Mammary microvascular endothelial cell (primary cell): ENCODE measurements around the genes STAC3, INHBC, GLI1, CTDSP2 and LRIG3.

- RAMPAGE, long total RNA: no peak
Measured at GRCh38 chr12:57105399-57105862, 5.7 kb downstream of the STAT6 start.

DNA sequence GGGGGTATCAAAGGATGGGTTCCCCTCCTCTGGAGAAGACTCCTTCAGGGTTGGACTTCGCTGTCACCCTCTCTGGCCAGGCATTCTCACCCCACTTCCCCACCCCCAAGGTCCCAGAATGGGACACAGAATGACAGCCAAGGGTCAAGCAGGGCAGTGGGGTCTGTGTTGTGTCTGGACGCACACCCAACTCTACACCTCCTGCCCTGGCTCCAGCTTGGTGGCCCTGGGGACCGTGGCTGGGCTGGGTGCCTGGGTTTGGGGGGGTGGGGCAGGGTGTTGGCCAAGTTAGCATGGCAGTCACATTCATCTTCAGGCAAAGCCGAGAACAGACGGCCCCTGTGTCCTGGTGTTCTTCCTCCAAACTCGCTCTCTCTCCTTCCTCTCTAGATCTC lies 5.6 kb downstream of the LRP1 start:
- RAMPAGE, long total RNA: no peak

GRCh38 chr12:57145228-57145461 lies 16.9 kb downstream of the LRP1 start:
- RAMPAGE, long total RNA: no peak

DNA sequence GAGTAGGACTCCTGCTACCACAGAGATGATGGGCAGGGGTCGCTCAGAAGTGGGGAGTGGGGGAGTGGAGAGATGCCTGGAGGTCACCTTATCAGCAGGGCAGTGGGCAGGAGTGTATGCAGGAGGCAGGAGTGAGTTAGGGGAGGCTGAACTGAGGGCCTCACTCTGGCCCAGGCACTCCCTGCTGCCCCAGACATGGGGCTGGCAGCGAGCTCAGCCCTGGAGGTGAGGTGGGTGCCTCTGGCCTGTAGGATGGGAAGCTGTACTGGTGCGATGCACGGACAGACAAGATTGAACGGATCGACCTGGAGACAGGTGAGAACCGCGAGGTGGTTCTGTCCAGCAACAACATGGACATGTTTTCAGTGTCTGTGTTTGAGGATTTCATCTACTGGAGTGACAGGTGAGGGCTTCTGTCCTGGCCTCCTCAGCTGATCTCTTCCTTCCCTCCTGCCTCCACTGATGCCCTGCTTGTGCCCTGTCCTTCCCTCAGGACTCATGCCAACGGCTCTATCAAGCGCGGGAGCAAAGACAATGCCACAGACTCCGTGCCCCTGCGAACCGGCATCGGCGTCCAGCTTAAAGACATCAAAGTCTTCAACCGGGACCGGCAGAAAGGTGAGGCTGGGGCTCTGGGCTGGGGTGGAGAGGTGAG lies 31.9 kb upstream of the NXPH4 start:
- RAMPAGE, long total RNA: no peak

GRCh38 chr12:57201378-57202115 lies 15.0 kb upstream of the NXPH4 start:
- RAMPAGE, long total RNA: no peak

- RAMPAGE, long total RNA: no peak
Measured at GRCh38 chr12:57234808-57235646, 1.9 kb downstream of the NDUFA4L2 start.

DNA sequence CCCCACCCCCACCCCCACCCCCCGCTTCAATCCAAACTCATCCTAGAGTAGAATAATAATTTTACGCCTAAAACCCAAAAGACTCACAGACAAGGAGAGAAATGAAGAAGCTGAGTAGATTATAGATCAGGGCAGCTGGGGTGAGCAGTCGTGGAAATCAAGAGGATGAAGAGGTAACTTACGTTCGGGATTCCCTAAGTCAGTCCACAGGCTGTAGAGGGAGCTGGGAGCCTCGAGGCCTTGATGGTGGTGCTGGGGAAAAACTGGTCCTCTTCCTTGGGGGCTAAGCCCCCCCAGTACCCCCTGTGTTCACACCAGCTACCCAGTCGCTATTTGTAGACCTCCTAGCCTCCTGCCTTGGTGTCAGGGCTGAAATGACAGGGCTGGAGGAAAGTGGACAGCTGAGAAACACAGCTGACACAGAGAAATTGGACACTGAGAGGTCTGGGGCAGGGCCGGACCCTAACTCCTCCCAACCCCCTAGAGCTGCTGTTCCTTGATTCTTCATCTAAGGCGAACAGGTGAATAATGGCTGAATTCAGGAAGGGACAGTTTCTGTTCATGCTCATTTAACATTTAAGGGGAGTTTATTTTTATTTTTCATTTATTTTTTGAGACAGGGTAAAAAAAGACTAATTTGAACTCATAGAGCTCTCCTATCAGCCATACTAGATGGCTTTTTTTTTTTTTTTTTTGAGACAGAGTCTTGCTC lies at the start of gene STAC3:
Gene STAC3 (minus strand): TSS at position 377 of the 712 bp plus-strand sequence.
- RAMPAGE, long total RNA: no peak

DNA sequence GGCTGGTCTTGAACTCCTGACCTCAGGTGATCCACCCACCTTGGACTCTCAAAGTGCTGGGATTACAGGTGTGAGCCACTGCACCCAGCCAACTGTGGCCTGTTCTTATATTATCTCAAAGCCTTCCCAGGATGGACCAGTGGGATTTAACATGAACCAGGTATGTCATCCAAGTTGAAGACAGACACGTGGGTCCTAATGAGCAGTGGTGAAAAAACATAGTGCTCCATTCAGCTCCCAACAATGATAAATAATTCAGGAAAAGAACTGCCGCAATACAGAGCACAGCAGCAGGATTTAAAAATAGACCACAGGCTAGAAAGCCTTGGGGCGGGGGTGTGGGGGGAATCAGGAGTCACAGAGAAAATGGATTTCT lies 58.8 kb downstream of the R3HDM2 start:
- RAMPAGE, long total RNA: no peak

DNA sequence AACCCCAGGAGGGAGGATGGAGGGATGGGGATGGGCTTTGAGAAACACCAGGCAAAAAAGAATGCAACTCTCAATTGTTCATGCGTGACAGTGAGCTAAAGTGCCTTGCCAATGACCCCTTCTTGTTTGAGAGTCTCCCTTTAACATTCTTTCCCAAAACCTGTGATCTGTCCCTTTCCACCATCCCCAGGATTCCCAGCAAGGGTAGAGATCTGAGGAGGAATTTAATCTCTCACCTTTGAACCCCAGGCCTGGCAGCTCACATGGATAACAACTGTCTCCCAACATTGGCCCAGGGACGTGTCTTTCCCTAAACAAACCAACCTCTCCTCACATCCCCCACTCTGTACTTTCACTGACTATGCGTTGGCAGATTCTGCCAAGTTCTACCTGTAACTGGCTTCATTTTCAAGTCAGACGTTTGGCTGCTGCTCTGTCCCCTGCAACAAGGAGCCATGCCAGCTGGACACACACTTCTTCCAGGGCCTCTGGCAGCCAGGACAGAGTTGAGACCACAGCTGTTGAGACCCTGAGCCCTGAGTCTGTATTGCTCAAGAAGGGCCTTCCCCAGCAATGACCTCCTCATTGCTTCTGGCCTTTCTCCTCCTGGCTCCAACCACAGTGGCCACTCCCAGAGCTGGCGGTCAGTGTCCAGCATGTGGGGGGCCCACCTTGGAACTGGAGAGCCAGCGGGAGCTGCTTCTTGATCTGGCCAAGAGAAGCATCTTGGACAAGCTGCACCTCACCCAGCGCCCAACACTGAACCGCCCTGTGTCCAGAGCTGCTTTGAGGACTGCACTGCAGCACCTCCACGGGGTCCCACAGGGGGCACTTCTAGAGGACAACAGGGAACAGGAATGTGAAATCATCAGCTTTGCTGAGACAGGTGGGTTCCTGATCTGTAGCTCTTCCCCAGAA lies at the start of gene INHBC:
Gene INHBC (plus strand): TSS at position 471 of the 918 bp plus-strand sequence.
- RAMPAGE, long total RNA: no peak

- RAMPAGE, long total RNA: no peak
Measured at GRCh38 chr12:57435232-57435656, 660 bp downstream of the INHBC start.

DNA sequence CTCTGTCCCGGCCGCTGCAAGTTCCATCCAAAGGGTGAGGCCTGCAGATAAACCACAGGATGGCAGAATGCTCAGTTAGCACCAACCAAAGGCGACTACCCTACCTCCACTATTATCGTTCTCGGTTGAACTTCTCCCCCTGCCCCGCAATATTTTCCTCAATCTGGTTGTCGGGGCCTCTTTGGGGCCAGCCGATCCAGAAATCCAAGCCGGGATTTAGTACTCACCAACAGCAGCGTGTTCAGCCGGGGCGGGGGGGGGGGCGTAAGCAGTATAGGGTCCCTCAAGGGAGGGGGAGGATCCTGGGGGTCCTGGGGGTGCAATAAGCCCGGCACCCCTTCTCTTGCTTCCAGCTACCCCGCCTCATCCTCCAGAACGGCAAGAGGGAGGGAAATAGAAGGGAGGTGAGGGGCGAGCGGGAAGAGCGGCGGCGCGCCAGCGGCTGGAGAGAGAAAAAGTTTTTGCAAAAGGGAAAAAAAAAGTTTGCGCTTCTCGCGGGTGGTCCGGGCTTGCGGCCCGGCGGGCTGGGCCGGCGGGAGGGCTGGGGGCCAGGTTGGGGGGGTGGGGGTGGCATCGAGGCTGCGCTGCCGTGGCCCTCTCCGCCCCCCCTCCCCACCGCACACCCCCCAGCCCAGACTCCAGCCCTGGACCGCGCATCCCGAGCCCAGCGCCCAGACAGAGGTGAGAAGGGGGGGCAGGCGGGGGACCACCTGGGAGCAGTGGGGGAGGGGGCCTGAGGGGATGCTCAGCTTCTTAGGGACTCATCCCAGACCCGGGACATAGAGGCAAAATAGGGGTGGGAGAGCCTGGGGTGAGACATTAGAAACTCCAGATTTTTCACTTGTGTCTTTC lies at the start of gene GLI1:
Gene GLI1 (plus strand): TSS at position 265 of the 852 bp plus-strand sequence.
- RAMPAGE, long total RNA: no peak

- RAMPAGE, long total RNA: no peak
Measured at GRCh38 chr12:57612235-57612768, 1.1 kb downstream of the ARHGEF25 start.

DNA sequence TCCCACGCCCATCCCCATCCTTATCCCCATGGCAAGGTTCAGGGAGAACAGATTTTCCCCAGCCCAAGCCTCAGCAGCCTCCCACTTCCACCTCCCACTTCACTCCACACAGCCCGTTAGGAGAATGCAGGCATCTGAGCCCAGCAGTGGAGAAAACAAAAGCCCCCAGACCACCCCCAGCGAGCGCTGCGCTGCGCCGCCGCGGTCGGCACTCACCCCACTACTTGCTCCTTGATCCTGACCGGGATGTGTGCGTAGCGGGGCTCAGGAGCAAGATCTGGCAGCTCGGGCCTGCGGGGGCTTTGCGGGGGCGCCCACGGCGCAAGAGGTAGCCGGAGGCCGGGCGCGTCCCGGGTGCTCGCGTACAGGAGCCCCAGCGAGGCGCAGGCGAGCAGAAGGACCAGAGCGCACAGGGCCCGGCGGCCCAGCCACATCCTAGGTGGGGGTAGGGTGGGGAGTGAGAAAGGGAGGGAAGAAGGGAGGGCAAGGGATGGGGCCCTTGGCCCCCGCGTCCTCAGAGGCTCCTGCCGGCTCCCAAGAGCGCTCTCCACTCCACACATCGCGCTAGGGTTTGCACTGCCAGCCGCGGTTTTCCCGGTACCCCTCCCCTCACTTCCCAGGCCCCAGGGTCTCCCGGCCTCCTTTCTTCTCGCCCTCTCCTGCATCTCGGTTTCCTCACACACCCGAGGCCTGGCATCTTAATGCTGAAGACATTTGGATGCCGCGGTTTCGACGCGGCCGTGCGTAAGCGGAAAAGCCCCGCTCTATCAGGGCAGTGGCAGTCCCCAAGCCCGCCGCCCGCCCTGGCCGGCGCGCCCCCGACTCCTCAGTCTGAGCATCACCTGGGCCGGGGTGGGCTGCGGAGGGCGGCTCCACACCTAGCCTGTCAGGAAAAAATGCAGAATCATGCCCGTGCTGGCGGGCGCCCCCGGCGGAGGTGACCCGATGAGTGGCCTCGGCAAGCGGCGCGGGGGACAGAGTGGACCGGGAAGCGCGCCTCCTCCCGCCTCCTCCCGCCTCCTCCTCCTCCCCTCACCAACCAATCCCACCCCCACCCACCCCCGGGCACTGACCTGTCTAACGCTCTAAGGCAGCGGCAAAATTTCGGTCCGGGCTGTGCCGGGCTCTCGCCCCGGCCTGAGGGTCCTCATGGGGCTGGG lies 922 bp downstream of the B4GALNT1 start:
- RAMPAGE, long total RNA: no peak

DNA sequence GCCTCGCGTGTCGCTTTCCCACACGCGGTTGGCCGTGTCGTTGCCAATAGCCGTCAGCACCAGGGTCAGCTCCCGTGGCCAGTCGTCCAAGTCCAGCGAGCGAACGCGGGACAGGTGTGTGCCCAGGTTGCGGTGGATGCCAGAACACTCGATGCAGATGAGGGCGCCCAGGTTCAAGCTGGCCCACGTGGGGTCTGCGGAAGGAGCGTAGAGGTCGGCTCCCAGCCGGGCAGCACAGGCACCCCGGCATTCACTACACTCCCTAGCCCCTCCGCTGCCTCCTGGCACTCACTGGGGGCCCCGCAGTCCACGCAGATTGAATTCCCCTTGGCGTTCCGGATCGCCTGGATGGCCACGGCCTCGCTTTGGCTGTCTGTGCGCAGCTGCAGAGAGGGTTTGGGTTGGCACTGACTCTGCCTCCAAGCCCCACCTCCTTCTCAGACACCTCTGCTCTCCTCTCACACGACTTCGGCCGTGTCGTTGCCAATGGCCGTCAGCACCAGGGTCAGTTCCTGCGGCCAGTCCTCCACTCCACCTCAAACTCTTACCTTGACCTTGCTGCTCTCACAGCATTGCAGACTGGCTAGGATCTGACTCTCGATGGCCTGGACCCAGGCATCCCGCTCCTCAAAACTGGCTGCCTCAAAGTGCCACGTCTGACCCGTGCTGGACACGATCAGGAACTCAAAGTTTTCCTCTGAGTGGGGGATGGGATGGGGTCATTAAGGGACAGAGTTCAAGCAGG lies 11.0 kb downstream of the AGAP2 start:
- RAMPAGE, long total RNA: no peak

GRCh38 chr12:57748185-57748562 lies 3.3 kb downstream of the TSPAN31 start:
- RAMPAGE, long total RNA: no peak

DNA sequence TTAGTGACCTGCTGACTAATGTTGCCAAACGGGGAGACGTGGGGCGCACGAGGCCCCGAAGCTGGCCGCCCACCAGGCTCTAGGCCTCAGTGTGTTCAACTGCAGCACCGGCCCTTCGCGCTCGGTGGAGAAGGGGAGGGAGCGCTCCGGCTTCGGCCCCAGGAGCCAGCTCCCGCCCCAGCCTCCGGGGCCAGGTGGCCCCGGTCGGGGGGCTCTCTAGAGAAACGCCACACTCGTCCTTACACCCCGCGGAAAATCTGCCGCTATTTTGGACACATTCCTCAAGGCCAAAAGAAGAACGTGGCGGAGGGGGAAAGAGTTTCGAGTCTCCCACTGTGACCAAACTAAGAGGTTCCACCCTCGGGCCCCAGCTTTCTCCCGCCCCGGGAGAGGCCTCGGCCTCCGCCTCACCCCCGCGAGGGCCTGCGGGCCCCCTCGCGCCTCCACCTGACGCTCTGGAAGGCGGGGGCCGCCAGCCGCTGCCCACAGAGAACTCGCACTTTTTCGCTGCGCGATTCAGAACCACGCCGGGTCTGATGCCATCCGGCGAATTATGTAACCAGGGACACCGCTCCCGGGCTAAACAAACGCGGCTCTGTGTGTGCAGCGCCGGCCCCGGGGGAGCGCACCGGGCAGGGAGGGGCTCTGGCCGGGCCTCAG lies 1.4 kb downstream of the CTDSP2 start:
- RAMPAGE, long total RNA: no peak

DNA sequence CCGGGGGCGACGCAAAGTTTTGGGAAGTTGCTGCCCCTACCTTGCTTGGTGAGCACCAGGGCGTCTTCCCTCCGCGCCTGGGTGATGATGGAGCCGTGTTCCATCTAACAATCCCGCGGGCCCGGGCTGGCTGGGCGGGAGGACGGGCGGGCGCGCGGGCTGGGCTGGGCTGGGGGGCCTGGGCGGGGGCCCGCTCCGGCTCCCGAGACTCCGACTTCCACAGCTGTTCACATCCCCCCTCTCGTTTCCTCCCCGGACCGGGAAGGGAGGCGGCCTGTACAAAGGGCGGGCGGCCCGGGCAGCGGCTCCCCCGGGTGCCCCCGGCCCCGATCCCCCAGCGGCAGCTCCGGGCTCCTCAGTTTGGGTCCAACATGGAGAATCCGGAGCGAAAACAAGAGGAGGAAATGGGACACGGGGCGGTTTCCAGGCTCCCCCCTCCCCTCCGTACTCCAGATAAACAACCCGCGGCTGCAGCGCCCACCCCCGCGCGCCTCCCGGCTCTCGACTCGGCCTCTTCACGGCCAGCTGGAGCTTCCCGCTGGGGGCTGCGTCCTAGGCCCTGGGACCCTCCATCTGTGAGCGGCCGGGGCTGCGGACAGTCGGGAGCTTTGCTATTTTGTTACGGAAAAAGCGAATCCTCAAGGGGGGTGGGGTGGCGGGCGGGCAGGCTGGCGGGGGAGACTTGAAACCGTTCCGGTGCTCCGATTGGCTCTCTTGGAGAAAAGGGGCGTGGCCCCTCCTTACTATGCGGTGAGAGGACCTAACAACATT lies at the start of gene CTDSP2:
Gene CTDSP2 (minus strand): TSS at position 398 of the 771 bp plus-strand sequence.
- RAMPAGE, long total RNA: no peak

GRCh38 chr12:57934248-57935327 lies 6.8 kb upstream of the ATP23 start:
- RAMPAGE, long total RNA: no peak

DNA sequence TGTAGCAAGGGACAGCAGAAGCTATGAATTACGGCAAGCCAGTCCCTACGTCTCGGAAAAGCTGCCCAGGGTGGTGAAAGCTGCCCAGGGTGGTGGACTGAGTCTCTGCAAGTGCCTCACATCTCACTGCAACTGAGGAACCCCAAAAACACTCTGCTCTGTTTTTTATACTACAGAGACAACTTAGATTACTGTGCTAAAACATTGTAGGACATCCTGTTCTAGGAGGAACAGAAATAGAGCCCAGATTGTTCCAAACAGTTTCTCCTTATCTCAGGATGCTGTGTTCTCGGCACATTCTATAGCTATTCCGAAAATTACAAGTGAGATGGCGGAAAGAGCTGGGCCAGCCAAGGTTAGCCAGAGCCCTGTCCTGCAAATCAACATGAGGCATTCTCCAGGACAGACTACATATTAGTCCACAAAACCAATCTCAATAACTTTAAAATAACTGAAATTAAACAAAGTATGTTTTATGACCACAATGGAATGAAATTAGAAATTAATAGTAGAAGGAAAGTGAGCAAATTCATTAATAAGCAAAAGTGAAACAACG lies 138.7 kb downstream of the LRIG3 start:
- RAMPAGE, long total RNA: no peak

DNA sequence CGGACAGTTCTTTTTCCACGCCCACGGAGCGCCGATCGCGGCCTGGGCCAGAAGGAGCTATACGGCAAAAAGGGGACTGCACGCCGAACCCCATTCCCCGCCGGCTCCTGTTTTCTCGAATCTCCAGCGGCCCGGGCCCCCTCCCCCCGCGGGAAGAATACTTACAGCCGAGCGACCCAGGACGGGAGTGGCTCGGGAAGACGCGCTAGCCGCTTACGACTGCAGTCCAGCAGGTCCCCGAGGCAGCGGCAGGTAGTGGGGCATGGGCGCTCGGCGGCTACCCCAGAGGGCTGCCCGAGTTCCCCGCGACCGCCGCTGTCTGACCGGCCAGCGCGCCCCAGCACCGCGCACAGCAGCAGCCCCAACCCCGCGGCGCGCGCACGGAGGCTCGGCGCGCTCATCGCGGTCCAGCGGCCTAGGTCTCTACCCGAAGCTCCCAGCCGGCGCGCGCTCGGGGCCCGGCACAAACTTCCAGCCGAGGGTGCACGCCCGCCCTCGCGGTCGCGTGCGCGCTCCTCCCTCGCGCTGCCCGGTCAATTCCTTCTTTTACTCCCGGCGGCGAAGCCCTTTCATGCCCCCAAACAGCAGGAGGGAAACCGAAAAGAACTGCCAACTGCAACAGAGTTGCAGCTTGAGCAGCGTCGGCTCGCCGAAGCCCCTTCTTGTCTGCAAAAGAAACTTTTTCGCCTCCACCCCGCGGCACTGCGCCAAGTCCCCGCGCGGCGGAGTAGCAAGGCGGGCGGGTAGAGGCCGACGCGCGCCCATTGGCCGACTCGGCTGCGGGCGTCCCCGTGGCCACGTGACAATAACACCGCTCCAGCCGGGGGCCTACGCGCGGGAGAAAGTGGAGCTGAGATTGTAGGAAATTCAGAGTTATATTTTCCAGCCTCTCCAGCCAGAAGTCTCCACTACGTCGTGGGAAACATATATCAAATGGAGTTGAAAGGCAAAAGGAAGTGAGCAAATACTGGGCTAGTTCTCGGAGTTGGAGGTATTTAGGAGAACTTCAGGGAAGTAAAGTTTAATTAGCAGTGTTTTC lies at the start of gene LRIG3:
Gene LRIG3 (minus strand): TSS at position 670 of the 1,039 bp plus-strand sequence.
- RAMPAGE, long total RNA: no peak